Gallbladder (tissue), 1 donor: ENCODE measurements around the genes MBTPS2, MAGEB6 and PPP4R3C.

GRCh38 chrX:21839245-21840355 is at the start of gene MBTPS2:
TSS of gene MBTPS2 (plus strand) at chrX:21839617.
- PRO-cap = bidirectional peak, plus-strand start at chrX:21839635, minus-strand start at chrX:21839522

DNA sequence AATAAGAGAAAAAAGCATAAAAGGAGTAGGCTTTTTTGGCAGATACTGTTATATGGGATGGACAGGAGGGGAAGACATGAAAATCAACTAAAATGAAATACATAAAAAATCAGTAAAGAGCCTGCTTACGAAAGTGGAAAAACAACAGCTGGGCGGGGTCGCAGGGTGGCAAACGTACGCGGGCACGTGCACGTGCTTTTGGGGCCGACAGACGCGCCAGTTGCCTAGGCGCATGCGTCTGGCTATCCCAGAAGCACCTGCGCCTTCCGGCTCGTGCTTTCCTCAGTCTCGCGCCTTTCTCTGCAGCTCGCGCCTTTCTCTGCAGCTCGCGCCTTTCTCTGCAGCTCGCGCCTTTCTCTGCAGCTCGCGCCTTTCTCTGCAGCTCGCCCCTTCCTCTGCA is 204 bp downstream of the YY2 start:
- PRO-cap = no peak

- PRO-cap = no peak
These were observed 38.9 kb upstream of the PHEX start for GRCh38 chrX:21993001-21993751.

DNA sequence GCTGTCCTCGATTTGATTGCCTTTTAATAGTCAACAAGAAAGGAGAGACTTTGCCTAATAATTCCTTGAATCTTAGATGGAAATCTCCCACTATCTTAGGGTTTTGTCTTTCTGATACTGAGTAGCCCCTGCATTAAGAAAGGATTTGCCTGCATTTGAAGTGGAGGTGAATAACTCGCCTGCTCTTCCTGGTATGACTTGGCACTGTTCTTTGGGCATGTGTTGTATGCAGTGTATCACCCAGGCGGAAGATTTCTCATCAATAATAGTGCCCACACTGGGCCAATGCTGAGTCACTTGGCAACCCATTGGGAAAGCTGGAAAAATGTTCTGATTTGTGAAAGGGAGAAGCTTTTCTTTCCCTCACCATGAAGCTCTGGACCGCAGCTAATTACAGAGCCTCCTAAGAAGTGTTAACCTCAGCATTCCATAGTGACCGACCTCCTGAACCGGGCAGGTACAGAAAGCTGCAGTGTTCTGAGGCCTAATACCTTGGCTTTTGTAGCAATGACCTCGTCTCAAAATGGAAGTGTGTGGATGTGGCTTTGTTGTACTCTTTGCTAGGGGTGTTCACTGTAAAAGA is 104.2 kb downstream of the PHEX start:
- PRO-cap = no peak

- PRO-cap = no peak
These were observed 115.1 kb downstream of the PHEX start for GRCh38 chrX:22147285-22147598.

GRCh38 chrX:23668473-23668761 is 1.1 kb downstream of the PRDX4 start:
- PRO-cap = no peak

GRCh38 chrX:23732743-23733193 is 10.3 kb downstream of the ACOT9 start:
- PRO-cap = no peak

GRCh38 chrX:23908588-23909016 is 796 bp downstream of the CXorf58 start:
- PRO-cap = no peak

- PRO-cap = no peak
These were observed 16.3 kb upstream of the ZFX start for GRCh38 chrX:24133119-24133835.

GRCh38 chrX:24214783-24215437 is 65.4 kb downstream of the ZFX start:
- PRO-cap = no peak

- PRO-cap = no peak
These were observed 81.6 kb downstream of the ZFX start for GRCh38 chrX:24231050-24231591.

DNA sequence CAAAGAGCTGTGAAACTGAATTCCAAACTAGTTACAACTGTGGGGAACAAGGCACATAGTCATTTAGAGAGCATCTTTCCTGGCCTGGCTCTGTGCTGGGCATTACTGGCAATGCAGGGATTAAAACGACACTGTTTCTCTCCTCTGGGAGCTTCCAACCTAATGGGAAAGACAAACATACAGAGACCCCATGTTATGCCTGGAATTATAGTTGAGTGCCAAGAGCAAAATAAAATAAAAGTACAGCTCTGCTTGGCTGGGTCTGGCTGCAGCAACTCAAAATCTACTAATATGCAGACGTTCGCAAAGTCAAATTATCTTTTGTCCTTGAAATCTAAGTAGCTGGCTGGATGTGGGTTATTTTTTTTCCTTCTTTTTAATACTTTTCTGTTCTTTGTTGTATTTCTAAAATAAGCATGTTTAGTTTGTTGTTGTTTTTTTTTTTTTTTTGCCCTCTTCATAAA is 36.6 kb downstream of the SUPT20HL1 start:
- PRO-cap = no peak

- PRO-cap = no peak
These were observed 12.6 kb downstream of the ARX start for GRCh38 chrX:25003050-25003648.

DNA sequence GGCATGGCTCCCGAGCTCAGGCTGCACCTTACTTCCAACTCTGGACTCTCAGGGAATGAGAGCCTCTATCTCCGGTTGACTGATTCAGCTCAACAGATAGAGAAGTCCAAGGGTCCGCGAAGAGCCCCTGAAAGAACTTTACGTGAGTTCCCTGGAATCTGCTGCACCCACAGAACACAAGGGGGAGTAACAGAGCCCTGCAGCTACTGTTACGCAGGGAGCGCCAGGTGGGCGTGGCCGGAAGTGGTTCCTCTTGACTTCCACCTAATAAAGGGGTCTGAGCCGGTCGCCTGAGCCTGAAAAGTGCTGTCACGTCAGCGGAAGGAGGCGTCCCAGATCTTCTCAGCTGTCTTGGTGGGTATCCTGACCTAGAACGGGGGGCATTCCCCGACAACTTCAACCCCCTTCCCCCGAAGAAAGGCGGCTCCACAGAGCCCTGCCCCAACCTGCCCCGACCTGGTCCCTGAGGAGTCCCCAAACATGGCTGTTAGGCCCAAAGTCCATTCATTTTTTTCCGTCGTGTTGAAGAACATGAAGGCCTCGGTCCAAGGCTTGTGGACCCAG is at the start of gene MAGEB6:
MAGEB6 (plus strand) TSS at position 267 of the 564 bp plus-strand sequence.
- PRO-cap = no peak

DNA sequence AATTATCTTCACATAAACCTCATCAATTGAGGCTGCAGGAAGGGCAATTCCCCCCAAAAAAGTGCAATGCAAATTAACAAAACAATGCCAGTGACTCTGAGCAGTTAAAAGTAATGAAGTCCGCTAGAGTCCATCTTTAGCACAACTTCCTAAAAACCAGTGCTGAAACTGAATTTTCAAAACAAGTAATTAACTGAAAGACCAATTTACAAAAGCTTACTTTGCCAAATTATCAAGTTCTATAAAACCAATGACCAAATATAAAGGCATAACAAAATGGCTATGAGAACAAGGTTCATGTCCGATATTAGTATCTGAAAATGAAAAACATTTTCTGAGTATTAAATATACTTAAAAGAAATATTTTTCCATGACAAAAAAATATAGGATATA is 309.1 kb downstream of the PPP4R3C start:
- PRO-cap = unidirectional peak, plus-strand start at position 118 of the sequence

DNA sequence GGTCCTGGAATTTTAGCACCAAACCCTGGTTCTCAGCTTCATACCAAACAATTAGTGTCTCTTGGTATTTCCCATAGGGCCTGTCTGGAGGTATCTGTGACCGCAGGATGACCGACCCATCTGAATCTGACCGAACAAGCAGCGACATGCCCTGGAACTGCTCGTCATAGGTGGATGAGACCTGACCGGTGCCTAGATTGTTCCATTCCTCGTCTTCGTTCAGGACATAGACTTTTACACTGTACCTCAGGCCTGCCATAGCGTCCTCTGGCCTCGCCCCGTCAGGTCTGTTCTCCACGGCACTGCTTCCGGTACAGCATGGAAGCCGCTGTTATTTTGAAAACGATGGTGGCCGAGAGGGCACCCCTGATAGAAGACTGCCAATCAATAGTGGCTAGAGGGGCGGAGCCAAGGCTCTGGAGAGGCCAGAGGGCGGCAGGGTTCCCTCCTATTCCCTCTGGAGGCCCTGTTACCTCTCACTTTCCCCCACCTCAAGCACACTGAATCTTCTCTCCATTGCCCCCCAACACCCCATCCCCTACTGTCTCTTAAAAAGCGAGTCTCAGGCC is at the start of gene PPP4R3C:
PPP4R3C (minus strand) TSS at position 304 of the 569 bp plus-strand sequence.
- PRO-cap = no peak

DNA sequence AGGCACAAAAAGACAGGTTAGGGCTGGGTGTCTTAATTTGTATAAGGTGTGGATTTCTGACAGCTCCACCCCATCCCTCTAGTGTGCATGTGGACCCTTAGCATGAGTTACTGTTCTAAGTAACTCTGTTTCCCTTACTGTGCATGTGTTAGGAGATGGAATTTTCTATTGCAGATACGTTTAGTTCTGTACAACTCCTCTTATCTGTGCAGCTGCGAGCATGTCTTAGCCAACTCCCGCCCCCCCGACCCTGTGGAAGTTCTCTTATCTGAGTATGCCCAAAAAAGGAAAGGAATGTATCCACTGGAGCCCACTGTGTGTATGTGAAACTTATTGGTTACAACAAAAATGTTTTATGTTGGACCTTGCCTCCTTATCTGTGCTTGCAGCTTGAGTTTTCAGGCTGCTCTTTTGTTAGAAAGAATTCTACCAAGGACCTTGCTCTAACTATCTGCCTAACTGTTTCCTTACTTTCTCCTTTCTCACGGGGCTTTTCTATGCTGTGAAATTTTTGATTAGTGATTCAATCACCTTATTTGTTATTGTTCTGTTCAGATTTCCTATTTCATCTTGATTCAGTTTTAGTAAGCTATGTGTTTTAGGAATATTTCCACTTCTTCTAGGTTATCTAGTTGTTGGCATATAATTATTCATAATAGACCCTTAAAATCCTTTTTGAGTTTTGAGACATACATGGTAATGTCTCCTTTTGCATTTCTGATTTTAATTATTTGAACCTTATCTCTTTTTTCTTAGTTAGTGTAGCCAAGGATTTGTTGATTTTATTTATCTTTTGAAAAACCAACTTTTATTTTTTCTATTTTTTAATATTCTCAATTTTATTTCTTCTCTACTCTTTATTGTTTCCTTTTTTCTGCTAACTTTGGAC is 24.0 kb upstream of the DCAF8L2 start:
- PRO-cap = no peak

GRCh38 chrX:30567975-30568510 is 9.5 kb downstream of the TASL start:
- PRO-cap = no peak

GRCh38 chrX:30576919-30577440 is 586 bp downstream of the TASL start:
- PRO-cap = no peak

DNA sequence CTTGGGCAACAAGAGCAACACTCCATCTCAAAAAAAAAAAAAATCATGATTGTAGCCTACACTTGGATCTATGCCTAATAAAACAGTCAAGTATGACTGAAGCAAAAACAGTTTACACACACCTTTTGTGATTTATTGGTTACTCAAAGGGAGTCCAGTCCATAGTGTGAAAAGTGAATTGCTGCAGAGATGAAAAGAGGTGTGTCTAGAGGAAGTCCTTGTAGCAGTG is 34.8 kb upstream of the TASL start:
- PRO-cap = no peak